GM12878 (cell line): ENCODE results near the gene IFNGR1.

GRCh38 chr6:134678565-134678953 lies 271.3 kb downstream of the ALDH8A1 start:
- RAMPAGE, long total RNA: no peak
- RRBS, 2 experiments: no CpG with 5 or more reads among the region's 6 CpGs
CAGE:
- cytosol, long polyA minus RNA: no peak
- cytosol, long polyA plus RNA: no peak
- long polyA plus RNA: no peak
- nucleolus, long total RNA: no peak
- nucleus, long polyA plus RNA: no peak
- nucleus, long total RNA: no peak

DNA sequence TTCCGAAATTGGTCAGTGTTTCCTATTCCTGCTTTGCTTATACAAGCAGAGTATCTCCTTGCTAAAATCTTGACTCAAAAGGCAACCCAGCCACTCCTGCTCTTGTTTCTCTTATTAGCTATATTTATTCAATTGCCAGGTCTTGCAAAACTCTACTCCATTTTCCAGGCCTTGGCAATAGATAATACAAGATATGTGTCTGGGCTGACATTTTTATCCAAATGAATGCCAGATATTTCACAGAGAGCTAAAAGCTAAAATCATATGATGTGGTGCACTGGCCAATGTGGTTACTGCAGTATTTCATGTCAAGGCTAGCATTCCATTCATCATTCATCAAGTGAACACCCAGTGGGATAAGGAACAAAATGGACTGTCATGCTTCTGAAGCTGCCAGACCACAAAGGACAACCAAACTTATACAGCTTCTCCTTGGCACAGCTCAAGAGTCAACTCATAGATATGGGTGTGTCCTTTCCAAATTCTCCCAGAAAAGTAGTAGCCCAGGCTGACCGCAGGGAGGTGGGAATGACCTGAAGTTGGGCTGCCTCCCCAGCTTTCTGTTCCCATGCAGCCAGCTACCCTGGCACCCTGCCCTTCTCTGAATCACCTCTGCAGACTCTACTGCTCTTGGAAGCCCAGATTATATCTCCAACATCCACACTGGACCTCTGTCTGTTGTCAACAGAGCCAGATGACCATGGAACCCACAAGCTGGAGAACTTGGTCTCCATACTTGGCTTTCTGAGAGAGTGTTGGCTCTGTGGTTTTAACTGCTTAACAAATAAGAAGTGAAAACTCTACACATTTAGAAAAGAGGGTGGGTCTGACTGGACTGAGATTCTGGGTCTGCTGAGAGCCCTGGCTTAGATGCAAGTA lies 122.9 kb downstream of the ALDH8A1 start:
- RAMPAGE, long total RNA: no peak
- RRBS, 2 experiments: no CpG with 5 or more reads among the region's 2 CpGs
CAGE:
- cytosol, long polyA minus RNA: no peak
- cytosol, long polyA plus RNA: no peak
- long polyA plus RNA: no peak
- nucleolus, long total RNA: no peak
- nucleus, long polyA plus RNA: no peak
- nucleus, long total RNA: no peak

DNA sequence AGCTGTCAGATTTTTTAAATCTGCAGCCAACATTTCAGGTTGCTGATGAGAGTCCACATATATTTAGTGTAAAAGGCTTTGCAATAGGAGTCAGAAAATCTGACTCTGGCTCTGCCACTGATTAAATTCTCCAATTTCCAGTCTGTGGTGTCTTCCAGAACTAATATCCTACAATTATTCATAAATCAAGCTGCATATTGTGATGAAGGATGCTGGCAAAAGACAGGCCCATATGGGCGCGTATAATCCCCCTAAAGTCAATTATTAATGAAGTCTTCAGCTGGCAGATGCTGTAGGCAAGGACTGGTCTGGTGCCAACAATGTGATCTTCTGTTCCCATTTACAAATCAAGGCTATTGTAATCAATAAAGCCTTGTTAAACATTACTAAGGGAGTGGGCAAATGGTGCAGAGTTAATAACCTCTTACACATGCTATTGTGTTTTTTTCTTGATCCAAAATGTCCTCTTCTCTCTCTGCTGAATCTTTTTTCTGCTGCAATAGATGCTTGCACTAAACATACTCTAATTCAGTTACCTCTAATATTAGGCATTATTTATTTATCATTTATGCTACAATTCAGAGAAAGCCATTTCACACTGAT lies 119.0 kb downstream of the ALDH8A1 start:
- RAMPAGE, long total RNA: no peak
- RRBS, 2 experiments: no CpG with 5 or more reads among the region's 2 CpGs
CAGE:
- cytosol, long polyA minus RNA: no peak
- cytosol, long polyA plus RNA: no peak
- long polyA plus RNA: no peak
- nucleolus, long total RNA: no peak
- nucleus, long polyA plus RNA: no peak
- nucleus, long total RNA: no peak

- RAMPAGE, long total RNA: no peak
- RRBS, 2 experiments: no CpG with 5 or more reads among the region's 10 CpGs
CAGE:
- cytosol, long polyA minus RNA: no peak
- cytosol, long polyA plus RNA: no peak
- long polyA plus RNA: no peak
- nucleolus, long total RNA: no peak
- nucleus, long polyA plus RNA: no peak
- nucleus, long total RNA: no peak
Observed at GRCh38 chr6:135213956-135215135, 33.2 kb downstream of the MYB start.

DNA sequence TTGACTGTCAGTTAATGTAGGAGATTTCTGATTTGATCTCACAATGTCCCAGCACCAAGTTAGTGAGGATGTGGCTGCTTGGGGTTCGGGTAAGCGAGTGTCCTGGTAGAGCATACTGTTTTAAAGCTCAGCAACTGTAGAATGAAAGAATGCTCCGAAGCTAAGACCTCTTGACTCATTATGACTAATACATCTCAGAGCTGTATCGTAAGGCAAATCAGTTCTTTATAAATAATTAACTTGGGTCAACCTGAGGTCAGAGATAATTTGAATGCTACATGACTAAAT lies 128.9 kb upstream of the PDE7B start:
- RAMPAGE, long total RNA: no peak
- RRBS, 2 experiments: no CpG with 5 or more reads among the region's 4 CpGs
CAGE:
- cytosol, long polyA minus RNA: no peak
- cytosol, long polyA plus RNA: no peak
- long polyA plus RNA: no peak
- nucleolus, long total RNA: no peak
- nucleus, long polyA plus RNA: no peak
- nucleus, long total RNA: no peak

GRCh38 chr6:136014588-136015575 lies 163.4 kb downstream of the PDE7B start:
- RAMPAGE, long total RNA: no peak
- RRBS, 2 experiments: no CpG with 5 or more reads among the region's 16 CpGs
CAGE:
- cytosol, long polyA minus RNA: no peak
- cytosol, long polyA plus RNA: no peak
- long polyA plus RNA: no peak
- nucleolus, long total RNA: no peak
- nucleus, long polyA plus RNA: no peak
- nucleus, long total RNA: no peak

DNA sequence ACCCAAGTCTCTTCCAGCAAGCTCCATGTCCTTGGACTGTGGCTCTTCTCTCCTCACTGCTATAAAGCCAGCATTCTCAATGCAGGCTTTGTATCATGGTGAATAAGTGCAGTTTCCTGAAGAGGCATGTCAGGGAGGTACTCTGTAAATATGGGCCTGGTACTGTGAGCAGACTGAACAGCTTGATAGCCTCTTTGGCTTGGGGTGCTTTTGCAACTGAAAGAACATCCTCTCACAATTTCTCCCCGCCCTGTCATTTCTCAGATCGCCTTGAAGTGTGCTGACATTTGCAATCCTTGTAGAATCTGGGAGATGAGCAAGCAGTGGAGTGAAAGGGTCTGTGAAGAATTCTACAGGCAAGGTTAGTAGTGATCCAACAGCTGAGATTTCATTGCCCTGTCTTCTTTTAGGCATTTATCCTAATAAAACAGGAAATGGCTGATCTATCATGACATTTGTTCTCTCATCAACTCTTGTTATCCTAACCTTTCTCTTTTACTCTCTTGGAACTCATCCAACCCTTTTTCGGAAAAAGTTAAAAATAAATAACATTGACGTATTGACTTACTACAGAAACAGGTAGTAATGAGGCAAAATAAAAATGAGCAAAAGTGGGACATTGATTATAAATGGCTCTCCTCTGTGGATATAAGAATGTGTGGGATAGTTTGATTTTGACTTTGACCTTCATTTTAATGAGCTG lies 69.0 kb downstream of the MTFR2 start:
- RAMPAGE, long total RNA: no peak
- RRBS, 2 experiments: no CpG with 5 or more reads among the region's 4 CpGs
CAGE:
- cytosol, long polyA minus RNA: no peak
- cytosol, long polyA plus RNA: no peak
- long polyA plus RNA: no peak
- nucleolus, long total RNA: no peak
- nucleus, long polyA plus RNA: no peak
- nucleus, long total RNA: no peak

DNA sequence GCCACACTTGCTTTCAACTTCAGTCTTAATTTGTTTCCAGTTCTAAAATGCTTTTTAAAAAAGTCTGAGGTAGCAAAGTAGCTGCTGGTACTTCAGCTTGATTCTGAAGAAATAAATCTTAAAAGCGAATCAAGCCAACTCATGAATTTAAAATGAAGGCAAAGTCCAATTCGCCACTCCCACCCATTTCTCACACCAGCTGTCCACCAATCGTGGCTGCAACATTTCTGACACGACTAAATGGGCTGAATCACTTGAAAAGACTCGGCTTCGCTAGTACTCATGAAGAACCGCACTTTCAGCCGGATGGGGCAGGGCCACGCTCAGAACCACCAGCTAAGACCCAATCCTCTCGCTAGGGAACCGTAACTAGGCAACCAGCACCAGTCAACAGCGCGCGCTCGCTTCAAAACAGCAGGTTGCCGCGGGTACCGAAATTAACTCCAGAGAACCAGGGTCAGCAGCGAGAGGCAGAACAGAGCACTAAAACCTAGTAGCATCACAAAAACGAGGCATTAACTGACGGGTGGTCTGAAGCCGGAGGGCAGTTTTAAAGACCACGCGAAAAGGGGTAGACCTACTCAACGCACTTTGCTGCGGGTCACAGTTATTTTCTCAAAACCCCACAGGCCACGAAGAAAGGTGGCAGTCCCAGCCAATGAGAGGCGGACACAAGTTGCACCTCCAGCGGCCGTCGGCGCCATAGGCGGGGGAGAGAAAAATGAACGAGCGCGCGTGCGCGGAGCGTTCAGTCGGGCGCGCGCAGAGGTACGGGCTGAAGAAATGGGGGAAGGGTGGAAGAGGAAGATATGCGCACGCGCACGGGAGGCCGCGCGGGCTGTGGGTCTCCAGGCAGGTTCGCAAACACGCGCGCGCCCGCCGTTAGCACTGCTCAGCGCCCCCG lies 777 bp downstream of the BCLAF1 start:
- RAMPAGE, long total RNA: no peak
- RRBS, 2 experiments: no CpG with 5 or more reads among the region's 61 CpGs
CAGE:
- cytosol, long polyA minus RNA: no peak
- cytosol, long polyA plus RNA: no peak
- long polyA plus RNA: no peak
- nucleolus, long total RNA: no peak
- nucleus, long polyA plus RNA: no peak
- nucleus, long total RNA: no peak

GRCh38 chr6:136510643-136511111 lies 39.5 kb downstream of the MAP7 start:
- RAMPAGE, long total RNA: no peak
- RRBS, 2 experiments: no CpG with 5 or more reads among the region's 5 CpGs
CAGE:
- cytosol, long polyA minus RNA: no peak
- cytosol, long polyA plus RNA: no peak
- long polyA plus RNA: no peak
- nucleolus, long total RNA: no peak
- nucleus, long polyA plus RNA: no peak
- nucleus, long total RNA: no peak

DNA sequence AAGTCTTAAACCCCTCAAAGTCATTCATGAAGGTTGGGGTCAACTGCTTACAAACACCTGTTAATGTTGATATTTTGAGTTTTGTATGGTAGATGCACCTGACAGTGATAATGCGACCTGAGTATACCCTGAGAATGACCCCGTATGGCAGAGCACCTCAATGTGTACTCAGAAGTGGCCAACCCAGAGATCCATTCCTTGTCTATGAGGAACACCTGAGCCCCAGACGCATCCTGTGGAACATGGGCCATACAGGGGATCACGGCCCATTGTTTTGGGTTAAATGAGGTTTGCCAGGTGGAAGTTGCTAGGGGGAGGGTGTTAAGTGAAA lies 36.7 kb downstream of the MAP7 start:
- RAMPAGE, long total RNA: no peak
- RRBS, 2 experiments: no CpG with 5 or more reads among the region's 4 CpGs
CAGE:
- cytosol, long polyA minus RNA: no peak
- cytosol, long polyA plus RNA: no peak
- long polyA plus RNA: no peak
- nucleolus, long total RNA: no peak
- nucleus, long polyA plus RNA: no peak
- nucleus, long total RNA: no peak

GRCh38 chr6:136581005-136581204 lies 30.7 kb upstream of the MAP7 start:
- RAMPAGE, long total RNA: no peak
- RRBS, 2 experiments: no CpG with 5 or more reads among the region's 1 CpG
CAGE:
- cytosol, long polyA minus RNA: no peak
- cytosol, long polyA plus RNA: no peak
- long polyA plus RNA: no peak
- nucleolus, long total RNA: no peak
- nucleus, long polyA plus RNA: no peak
- nucleus, long total RNA: no peak

GRCh38 chr6:136640498-136641009 lies 90.3 kb upstream of the MAP7 start:
- RAMPAGE, long total RNA: no peak
- RRBS, 2 experiments: no CpG with 5 or more reads among the region's 2 CpGs
CAGE:
- cytosol, long polyA minus RNA: no peak
- cytosol, long polyA plus RNA: no peak
- long polyA plus RNA: no peak
- nucleolus, long total RNA: no peak
- nucleus, long polyA plus RNA: no peak
- nucleus, long total RNA: no peak

- RAMPAGE, long total RNA: no peak
- RRBS, 2 experiments: no CpG with 5 or more reads among the region's 4 CpGs
CAGE:
- cytosol, long polyA minus RNA: no peak
- cytosol, long polyA plus RNA: no peak
- long polyA plus RNA: no peak
- nucleolus, long total RNA: no peak
- nucleus, long polyA plus RNA: no peak
- nucleus, long total RNA: no peak
Observed at GRCh38 chr6:136646389-136646916, 96.2 kb upstream of the MAP7 start.

DNA sequence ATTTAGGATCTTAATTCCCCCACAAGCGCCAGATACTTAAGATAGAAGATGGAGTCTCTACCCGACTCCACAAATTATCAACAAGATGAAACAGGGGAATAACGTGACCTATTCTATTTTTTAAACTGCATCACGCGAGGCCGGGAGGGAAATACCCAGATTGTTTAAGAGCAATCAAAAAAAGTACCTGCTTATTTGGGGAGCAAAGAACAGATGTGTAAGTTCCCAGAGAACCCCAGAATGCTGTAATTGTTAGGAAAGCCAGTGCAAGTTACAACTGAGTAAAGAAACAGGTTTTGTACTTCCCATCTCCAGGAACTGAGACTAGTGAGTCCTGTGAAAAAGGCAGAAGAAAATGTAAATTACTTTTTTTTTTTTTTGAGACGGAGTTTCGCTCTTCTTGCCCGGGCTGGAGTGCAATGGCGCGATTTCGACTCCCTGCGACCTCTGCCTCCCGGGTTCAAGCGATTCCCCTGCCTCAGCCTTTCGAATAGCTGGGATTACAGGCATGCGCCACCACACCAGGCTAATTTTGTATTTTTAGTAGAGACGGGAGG lies 1.2 kb upstream of the MAP3K5 start:
- RAMPAGE, long total RNA: no peak
- RRBS, 2 experiments: no CpG with 5 or more reads among the region's 18 CpGs
CAGE:
- cytosol, long polyA minus RNA: no peak
- cytosol, long polyA plus RNA: start-site peak on the minus strand centred at position 61 of the sequence, 99 bp wide, 43 and 27 reads in 2 replicates
- long polyA plus RNA: no peak
- nucleolus, long total RNA: start-site peak on the minus strand centred at position 51 of the sequence, 26 bp wide, 31 reads
- nucleus, long polyA plus RNA: no peak
- nucleus, long total RNA: no peak

GRCh38 chr6:136921382-136922133 lies 543 bp upstream of the SLC35D3 start:
- RAMPAGE, long total RNA: no peak
- RRBS, 2 experiments: 6 to 12% methylated on average over 16 to 18 of the region's 81 CpGs
CAGE:
- cytosol, long polyA minus RNA: no peak
- cytosol, long polyA plus RNA: no peak
- long polyA plus RNA: no peak
- nucleolus, long total RNA: no peak
- nucleus, long polyA plus RNA: no peak
- nucleus, long total RNA: no peak

DNA sequence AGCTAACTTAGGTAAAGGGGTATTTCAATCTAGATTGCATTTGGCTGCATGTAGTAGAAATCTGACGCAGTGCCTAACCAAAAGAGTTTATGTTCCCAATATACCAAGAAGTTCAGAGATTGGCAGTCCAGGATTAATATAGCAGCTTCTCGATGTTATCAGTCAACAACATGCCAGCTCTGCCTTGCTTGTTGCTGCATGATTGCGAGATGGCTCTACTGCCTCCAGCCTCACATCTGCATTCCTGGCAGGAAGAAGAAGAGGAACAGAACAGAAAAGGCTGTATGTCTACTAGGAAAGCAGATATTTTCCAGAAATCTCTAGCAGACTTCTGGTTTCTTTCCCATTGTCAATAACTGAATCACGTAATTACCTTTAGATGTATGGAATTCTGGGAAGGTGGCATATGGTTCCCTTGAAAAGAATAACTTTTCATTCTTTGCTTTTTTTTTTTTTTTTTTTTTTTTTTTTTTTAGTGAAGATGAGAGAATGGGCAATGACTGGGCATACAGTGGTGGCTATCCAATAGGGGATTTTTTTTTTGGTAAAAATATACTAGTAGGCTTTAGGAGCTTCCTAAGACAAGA lies 60.9 kb downstream of the SLC35D3 start:
- RAMPAGE, long total RNA: no peak
- RRBS, 2 experiments: no CpG with 5 or more reads among the region's 4 CpGs
CAGE:
- cytosol, long polyA minus RNA: no peak
- cytosol, long polyA plus RNA: no peak
- long polyA plus RNA: no peak
- nucleolus, long total RNA: no peak
- nucleus, long polyA plus RNA: no peak
- nucleus, long total RNA: no peak

- RAMPAGE, long total RNA: no peak
- RRBS, 2 experiments: no CpG with 5 or more reads among the region's 24 CpGs
CAGE:
- cytosol, long polyA minus RNA: no peak
- cytosol, long polyA plus RNA: no peak
- long polyA plus RNA: no peak
- nucleolus, long total RNA: no peak
- nucleus, long polyA plus RNA: no peak
- nucleus, long total RNA: no peak
Observed at GRCh38 chr6:137001300-137002414, 43.1 kb downstream of the IL20RA start.

- RAMPAGE, long total RNA: start-site peak on the minus strand at chr6:137219306-137219409, 2,383 and 3,424 reads in 2 replicates; start-site peak on the plus strand at chr6:137219463-137219556, 9 and 12 reads in 2 replicates
- RRBS, 2 experiments: 2% methylated on average over 7 of the region's 28 CpGs
CAGE:
- cytosol, long polyA minus RNA: start-site peak on the minus strand at chr6:137219359-137219390, 158 reads
- cytosol, long polyA plus RNA: start-site peak on the minus strand at chr6:137219325-137219418, 2,343 and 2,710 reads in 2 replicates
- long polyA plus RNA: start-site peak on the minus strand at chr6:137219345-137219418, 1,248 and 1,260 reads in 2 replicates
- nucleolus, long total RNA: start-site peak on the minus strand at chr6:137219331-137219380, 863 reads
- nucleus, long polyA plus RNA: start-site peak on the minus strand at chr6:137219307-137219406, 2,708 and 2,055 reads in 2 replicates
- nucleus, long total RNA: no peak
Observed at GRCh38 chr6:137219278-137219949, at the start of gene IFNGR1. Gene IFNGR1 (minus strand): TSS chr6:137219385.

DNA sequence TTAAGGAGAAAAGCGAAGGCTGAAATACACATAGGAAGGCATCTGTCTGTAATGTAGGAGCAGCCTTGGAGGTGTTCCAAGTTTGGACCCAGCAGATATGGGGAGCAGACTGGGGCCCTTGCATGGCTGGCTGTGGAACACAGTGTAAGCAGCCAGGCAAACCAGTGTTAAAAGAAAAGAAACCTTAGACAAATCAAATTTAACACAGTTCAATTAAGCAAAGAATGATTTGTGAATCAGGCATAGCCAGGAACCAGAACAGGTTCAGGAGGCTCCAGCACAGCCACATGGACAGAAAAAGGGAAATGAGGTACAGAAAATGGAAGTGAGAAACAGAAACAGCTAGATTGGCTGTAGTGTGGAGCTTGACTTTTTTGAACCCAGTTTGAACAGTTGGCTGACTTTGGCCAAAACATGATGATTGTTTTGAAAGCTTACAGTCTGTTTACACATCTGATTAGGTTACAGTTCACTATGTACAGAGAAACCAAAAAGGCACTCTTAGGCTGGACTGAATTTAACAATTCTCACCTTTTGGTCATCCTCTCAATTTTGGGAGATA lies 123.5 kb downstream of the OLIG3 start:
- RAMPAGE, long total RNA: no peak
- RRBS, 2 experiments: no CpG with 5 or more reads among the region's 1 CpG
CAGE:
- cytosol, long polyA minus RNA: no peak
- cytosol, long polyA plus RNA: no peak
- long polyA plus RNA: no peak
- nucleolus, long total RNA: no peak
- nucleus, long polyA plus RNA: no peak
- nucleus, long total RNA: no peak

DNA sequence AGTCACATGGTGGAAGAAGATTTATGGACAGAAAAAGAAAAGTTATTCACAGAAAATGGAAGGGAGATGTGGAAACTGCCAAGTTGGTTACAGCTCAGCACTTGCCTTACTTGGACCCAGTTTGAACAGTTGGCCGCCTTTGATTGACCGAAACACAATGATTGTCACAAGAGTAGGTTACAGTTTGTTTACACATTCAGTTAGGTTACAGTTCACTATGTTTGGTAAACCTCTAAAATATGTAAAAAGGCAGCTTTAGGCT lies 116.2 kb downstream of the OLIG3 start:
- RAMPAGE, long total RNA: no peak
- RRBS, 2 experiments: no CpG with 5 or more reads among the region's 2 CpGs
CAGE:
- cytosol, long polyA minus RNA: no peak
- cytosol, long polyA plus RNA: no peak
- long polyA plus RNA: no peak
- nucleolus, long total RNA: no peak
- nucleus, long polyA plus RNA: no peak
- nucleus, long total RNA: no peak